SEM (cell line): Measurements from ENCODE around the gene KLHL25.

GRCh38 chr15:84844881-84845525 lies 27.8 kb downstream of the ALPK3 start:
- PRO-cap, result no peak

GRCh38 chr15:84859005-84859962 lies 25.2 kb upstream of the SLC28A1 start:
- PRO-cap, result no peak

DNA sequence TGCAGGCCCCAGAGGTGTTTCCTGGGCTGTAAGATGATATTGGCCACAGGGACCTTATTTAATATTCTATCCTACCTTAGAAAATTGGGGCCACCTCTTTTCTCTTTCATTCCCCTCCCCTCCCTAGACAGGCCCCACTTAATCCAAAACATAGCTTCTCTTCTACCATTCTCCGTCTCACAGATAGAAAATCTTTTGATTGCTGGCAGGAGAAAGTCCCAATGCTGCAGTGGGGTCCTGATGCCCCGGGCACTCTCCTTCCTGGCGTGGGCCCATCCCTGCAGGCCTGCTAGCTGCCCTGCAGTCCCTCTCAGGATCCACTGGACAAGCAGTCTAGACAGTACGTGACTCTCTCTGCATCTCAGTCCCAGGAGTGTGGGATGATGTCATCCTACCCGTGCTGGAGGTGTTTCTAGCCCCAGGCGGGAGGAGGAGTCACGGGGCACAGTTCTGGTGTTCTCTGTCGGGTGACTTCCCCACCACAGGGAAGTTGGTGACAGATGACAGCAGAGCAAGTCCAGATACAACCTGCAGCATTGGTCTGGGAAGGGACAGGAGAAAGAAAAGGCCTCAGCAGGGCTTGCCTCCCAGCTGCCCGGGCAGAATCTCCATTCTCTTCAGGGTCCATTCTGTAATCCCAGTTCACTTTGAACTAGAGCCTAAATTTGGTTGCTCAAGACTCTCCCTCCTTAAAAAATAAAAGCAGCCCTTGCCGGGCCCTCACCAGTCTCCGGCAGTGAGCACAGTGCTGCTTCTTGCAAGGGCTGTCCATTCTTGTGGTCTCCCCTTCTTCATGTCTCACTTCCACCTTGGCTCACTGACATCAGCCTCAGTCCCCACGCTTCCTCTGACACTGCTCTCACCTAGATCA lies 30.5 kb downstream of the SLC28A1 start:
- PRO-cap, result bidirectional peak, plus-strand start at position 482 of the sequence, minus-strand start at position 375 of the sequence

- PRO-cap, result bidirectional peak, plus-strand start at chr15:84980448, minus-strand start at chr15:84980590
Observed at GRCh38 chr15:84980129-84980762, 1.4 kb upstream of the PDE8A start.

DNA sequence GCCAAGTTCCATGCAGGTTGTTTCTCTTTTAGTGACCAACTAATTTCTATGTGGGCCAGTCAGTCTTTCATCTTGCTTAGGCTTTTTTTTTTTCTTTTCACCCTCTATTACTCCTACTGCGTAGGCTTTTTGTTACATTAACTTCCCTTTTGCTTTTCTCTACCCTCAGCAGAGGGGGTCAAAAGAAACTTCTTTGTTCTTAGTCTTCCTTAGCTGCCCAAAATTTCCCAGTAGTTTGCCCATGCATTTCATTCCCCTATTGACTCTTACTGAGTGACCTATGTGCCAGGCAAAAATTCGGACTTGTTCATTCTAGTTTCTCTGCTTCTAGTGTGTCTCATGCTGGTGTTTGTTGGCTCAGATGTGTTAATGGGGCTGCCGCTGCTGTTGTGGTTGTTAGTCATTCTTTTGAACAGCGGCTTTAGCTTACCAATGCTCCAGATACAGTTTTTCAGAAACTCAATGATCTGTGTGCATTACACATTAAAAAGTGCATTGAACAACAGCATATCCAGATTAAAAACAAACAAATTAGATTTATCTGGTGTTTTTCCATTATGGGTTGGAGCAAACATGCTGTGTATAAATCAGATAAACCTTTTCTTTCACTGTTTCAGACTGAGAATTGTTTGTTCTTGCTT lies 42.9 kb downstream of the PDE8A start:
- PRO-cap, result no peak

DNA sequence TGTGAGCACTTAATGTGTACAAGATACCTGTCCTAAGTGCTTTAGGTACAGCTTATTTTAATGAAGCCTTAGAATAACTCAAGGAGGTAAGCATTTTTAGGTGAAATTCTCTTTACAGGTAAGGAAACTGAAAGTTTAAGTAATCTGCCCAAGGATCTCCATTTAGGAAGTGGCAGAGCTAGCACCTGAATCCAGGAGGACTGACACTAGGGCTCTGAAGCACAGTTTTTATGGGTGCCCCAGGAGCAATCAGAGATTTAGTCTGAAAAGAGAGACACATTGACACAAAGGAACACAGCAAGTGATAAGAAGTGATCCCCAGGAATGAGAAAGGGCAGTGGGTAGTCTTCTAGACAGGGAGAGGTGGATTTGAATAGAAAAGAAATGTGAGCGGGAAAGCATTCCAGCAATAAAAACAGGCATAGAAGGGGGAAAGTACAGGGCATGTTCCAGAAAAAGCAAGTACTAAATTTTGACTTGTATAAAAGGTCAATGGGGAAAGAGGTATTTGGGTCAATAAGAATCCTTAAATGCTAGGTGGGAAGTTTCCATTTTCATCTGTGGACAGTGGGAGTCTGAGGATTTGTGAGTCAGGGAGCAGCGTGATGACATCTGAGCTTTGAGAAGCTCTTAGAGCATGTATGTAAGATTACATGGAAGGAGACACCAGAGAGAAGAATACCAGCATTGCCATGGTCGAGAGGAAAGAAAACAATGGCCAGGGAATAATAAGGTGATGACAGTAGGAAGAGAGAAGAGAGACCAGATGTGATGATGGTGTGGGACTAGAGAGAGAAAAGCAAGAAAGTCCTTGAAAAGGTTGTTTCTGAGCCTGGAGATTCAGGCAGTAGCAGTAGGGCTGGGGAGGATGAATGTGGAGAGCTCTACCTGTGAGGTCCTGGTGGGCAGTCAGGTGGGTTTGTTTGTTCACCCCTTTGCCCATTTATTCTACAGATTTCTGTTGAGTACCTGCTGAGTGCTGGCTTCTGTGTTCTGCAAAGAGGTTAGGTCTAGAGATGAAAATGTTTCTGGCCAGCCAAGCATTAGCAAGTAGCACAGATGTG lies 119.7 kb downstream of the PDE8A start:
- PRO-cap, result no peak

GRCh38 chr15:85344699-85344960 lies 35.8 kb upstream of the AKAP13 start:
- PRO-cap, result no peak

GRCh38 chr15:85381571-85381799 lies 1.1 kb downstream of the AKAP13 start:
- PRO-cap, result no peak

DNA sequence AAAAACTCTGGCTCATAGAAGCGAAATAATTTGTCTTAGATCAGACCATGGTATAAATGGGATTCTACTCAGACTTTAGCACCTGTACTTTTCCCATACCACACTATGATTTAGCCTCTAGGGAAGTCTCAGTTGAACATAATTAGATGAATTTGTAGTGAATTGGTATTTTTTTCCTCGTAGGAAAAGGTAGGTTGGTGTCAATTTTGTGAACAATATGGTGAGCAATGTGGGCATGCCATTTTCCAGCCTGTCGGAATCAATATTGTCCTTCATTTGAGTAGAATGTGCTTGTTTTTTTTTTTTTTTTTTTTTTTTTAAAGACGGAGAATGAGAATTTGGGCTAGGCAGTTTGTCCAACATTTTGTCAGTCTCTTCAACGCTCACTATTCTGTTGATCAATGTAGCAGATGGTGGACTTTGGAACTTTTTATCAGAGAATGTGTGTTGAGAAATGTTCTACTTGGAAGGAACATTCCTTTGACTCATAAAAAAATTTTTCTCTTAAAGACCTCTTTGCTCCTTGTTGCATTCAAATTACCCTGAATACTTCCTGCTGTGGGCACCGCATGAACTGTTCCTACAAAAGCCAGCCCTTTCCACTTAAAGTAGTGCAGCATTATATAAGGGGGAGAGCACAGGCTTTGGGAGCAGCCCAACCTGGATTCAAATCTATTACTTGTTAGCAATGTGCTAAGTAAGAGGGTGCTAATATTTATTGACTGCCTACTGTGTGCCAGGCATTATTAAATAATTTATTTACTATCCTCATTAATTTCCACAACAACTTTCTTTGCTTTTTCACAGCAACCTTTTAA lies 182.8 kb downstream of the AKAP13 start:
- PRO-cap, result no peak

GRCh38 chr15:85580721-85581391 lies 200.5 kb downstream of the AKAP13 start:
- PRO-cap, result no peak

- PRO-cap, result no peak
Observed at GRCh38 chr15:85620656-85621104, 174.0 kb downstream of the KLHL25 start.

- PRO-cap, result no peak
Observed at GRCh38 chr15:85621795-85622559, 172.7 kb downstream of the KLHL25 start.

DNA sequence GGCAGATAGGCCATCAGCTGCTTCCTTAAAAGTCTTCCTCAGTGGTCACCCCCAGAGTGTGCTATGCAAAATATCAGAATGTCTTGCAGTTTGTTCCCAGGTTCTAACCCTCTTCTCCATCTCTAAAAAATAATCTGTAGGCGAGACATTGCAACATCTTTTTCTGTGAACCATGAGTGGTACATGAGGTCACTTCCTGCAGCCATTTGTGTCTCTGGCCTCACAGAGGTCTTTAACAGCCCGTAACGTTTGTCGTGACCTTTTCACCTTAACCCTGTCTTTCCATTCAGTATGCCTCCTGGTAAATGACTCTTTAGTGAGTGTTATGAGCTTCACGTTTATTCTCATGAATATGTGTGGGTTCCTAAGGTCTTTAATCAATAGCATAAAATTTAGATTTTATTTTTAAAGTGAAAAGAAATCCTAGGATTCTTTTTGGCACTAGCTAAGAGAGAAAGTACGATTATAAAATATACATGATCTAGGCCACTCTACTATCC lies 145.3 kb downstream of the KLHL25 start:
- PRO-cap, result unidirectional peak, minus-strand start at position 130 of the sequence

DNA sequence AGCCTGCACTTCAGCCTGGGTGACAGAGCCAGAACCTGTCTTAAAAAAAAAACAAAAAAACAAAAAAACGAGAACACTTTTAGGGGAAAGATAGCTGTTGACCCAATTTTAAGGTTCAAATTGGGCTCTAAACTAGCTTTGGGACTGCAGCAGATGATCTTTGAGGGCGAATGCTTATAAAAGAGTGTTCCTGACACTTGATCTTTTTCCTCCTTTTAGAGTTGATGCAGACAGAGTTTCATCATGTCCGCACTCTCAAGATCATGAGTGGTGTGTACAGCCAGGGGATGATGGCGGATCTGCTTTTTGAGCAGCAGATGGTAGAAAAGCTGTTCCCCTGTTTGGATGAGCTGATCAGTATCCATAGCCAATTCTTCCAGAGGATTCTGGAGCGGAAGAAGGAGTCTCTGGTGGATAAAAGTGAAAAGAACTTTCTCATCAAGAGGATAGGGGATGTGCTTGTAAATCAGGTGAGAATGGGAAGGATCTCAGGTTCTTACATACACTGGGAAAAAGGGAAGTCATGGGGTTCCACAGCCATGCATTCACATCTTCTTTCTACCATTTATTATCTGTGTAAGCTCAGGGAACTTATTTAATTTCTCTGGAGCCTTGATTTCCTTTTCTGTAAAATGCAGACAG lies 75.7 kb downstream of the KLHL25 start:
- PRO-cap, result no peak

- PRO-cap, result no peak
Observed at GRCh38 chr15:85721785-85722435, 72.8 kb downstream of the KLHL25 start.

GRCh38 chr15:85724832-85725590 lies 69.7 kb downstream of the KLHL25 start:
- PRO-cap, result no peak

GRCh38 chr15:85751271-85752393 lies 43.1 kb downstream of the KLHL25 start:
- PRO-cap, result no peak

- PRO-cap, result no peak
Observed at GRCh38 chr15:85765678-85766582, 28.8 kb downstream of the KLHL25 start.

- PRO-cap, result unidirectional peak, plus-strand start at chr15:85794065; unidirectional peak, plus-strand start at chr15:85794337; unidirectional peak, minus-strand start at chr15:85794888
Observed at GRCh38 chr15:85793926-85794976, at the start of gene KLHL25. Gene KLHL25 (minus strand): TSS chr15:85794925.

DNA sequence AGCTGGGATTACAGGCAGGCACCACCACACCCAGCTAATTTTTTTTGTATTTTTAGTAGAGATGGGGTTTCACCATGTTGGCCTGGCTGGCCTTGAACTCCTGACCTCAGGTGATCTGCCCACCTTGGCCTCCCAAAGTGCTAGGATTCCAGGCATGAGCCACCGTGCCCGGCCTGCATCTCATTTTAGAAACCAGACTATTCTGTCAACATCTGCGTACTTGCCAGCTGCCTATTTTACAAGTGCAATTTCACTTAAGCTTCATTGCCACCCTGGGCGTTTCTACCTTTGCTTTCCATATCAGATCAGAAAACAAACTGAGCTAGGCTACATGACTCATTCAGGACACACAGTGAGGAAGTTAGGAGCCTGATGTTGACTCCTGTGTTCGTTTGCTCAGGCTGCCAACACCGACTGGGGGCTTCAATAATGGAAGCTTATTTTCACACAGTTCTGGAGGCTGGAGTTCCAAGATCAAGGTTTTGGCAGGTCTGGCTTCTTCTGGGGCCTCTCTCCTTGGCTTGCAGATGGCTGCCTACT lies 42.3 kb upstream of the KLHL25 start:
- PRO-cap, result no peak